Metastatic Breast Carcinoma in the Ovary (tissue), 3 donors: ENCODE results near the genes CKAP2L, IL1B and IL36G.

- PRO-cap, 3 experiments: no peak in any of the 3 experiments
Observed at GRCh38 chr2:112520138-112520565, 22.1 kb upstream of the POLR1B start.

DNA sequence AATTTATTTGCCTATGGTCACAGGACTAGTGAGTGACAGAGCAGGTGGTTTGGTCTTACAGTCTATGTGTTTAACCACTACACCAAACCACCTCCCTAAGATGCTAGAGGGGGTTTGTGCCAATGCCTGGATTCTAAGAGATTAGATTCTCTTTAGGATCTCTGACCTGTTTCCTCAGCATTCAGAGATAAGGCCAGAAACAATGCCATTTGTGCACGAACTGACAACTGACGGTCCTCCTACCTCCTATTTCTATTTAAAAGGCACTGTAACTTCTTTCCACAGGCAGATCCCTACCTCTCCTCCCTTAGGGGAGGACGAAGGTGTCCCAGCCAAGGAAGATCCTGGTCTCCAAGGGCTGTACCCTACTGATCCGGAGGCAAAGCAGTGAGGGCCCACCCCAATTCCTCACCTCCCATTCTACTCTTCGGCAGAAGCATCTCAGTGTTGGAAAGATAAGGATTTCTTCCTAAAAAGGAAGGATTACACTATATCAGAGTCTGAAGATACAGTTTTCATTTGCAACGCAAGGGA is 2.1 kb upstream of the SLC20A1 start:
- PRO-cap, 3 experiments: no peak in any of the 3 experiments

DNA sequence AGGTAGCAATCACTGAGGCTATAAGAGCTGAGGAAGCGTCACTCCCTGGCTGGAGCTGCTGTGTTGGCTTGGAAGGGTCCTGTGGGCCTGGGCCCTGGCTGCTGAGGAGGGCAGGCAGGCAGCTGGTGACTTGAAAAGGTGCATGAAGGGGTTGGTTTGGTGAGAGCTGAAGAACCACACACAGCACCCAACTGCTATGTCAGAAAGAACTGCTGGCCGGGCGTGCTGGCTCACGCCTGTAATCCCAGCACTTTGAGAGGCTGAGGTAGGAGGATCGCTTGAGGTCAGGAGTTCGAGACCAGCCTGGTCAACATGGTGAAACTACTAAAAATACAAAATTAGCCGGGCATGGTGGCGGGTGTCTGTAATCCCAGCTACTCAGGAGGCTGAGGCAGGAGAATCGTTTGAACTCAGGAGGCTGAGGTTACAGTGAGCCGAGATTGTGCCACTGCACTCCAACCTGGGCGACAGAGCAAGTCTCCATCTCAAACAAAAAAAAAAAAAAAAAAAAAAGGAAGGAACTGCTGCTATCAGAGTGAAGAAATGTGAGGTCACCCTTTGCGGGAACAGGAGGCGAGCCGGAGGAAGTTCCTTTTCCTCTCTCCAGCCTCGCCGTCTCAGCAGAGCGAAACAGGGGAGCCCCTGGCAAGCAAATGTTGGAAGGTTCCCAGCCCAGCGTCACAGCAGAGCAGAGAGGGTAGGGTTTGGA is 28.2 kb downstream of the SLC20A1 start:
- PRO-cap, 3 experiments: no peak in any of the 3 experiments

DNA sequence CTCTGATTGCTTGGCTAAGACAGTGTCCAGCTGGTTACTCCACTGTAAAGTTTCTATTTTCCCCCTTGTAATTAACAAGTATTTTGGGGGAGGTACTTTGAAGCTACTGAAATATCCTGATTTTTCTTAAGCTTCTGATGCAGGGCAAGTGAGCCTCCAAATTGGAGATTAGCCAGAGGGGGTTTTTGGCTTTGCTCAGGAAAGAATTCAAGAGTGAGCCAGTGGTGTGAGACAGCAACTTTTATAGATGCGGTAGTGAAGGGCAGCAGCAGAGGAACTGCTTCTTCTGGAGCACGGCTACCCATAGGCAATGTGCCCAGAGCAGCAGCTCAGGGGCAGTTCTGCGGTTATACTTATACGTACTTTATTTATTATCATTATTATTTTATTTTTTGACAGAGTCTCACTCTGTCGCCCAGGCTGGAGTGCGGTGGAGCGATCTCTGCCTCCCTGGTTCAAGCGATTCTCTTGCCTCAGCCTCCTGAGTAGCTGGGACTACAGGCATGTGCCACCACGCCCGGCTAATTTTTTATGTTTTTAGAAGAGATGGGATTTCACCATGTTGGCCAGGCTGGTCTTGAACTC is 19.8 kb upstream of the NT5DC4 start:
- PRO-cap, 3 experiments: no peak in any of the 3 experiments

DNA sequence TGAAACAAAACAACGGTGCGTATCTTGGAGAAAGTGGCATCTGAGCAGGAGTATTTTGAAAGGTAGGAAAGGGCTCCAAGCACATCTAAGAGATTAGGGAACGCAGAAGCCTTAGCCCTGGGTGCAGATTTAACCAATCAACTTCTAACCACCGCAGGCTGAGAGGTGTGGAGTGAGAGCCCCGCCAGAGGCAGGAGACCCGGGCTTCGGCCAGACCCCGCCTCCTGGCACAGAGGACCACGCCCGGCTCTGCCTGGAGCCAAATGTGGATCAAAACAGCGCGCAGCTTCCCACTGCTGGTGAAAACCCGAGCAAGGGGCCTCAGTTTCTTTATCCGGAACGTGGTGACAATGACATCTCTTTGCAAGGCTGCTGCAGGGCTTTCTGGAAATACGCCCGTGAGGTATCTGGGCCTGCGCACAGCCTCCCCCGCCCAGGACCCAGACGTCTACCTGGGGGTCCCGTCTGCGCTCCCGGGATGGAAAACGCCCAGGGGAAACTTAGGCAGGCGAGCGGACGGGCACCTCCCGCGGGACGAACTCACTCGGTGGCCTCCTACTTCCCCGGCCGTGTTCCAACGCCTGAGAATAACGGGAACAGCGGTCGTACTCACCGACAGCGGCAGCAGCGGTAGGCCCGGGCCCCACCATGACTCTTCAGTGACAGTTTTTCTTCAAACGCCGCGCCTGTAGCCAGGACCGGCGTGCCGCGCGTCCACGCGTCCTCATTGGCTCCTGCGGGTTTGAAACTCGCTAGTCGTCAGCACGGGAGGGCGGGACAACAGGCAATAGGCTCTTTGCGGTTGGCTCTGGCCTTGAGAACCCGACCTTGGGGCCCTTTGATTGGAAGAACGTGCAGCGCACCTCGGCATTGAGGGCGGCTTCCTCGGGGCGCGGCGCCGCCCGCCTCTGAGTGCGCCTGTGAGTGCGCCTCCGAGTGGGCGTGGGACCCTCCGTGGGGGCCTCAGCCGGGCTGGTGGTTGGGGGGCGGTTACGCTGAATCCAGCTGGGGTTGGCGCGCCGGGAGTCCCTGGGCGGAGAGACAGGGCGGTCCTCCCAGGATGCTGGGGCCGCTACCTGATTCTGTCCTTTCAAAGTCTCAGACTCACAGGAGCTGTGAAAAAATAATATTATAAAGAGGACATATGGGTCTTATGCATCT is at the start of gene CKAP2L:
Gene CKAP2L (minus strand): TSS at position 661 of the 1,161 bp plus-strand sequence.
- PRO-cap, 3 experiments: peak in 3 of 3 experiments; most common plus-strand start position 870 of the sequence (in 3); most common minus-strand start position 661 of the sequence (in 3)

DNA sequence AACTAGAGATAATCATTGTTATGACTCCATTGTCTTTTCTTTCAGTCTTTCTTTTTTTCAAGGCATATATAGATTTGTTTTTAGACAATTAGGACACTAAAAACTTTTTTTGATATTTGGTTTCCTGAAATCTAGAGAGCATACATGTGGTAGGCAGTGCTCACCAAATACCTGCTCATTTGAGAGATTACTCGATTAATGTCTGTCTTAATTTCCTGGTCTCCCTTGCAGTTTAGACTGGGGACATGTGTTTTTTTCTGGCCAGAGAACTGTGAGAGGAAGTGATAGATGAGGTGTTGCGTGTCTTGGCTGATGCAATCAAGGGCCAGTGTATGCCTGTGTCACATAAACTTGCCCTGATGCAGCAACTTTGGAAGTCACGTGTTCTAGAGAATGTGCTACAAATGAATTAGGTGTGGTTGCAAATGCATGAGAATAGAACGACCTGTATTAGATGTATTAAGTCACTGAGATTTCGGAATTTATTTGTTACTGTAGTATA is 9.8 kb upstream of the IL1A start:
- PRO-cap, 3 experiments: no peak in any of the 3 experiments

- PRO-cap, 3 experiments: no peak in any of the 3 experiments
Observed at GRCh38 chr2:112811745-112812468, 24.7 kb downstream of the IL1B start.

DNA sequence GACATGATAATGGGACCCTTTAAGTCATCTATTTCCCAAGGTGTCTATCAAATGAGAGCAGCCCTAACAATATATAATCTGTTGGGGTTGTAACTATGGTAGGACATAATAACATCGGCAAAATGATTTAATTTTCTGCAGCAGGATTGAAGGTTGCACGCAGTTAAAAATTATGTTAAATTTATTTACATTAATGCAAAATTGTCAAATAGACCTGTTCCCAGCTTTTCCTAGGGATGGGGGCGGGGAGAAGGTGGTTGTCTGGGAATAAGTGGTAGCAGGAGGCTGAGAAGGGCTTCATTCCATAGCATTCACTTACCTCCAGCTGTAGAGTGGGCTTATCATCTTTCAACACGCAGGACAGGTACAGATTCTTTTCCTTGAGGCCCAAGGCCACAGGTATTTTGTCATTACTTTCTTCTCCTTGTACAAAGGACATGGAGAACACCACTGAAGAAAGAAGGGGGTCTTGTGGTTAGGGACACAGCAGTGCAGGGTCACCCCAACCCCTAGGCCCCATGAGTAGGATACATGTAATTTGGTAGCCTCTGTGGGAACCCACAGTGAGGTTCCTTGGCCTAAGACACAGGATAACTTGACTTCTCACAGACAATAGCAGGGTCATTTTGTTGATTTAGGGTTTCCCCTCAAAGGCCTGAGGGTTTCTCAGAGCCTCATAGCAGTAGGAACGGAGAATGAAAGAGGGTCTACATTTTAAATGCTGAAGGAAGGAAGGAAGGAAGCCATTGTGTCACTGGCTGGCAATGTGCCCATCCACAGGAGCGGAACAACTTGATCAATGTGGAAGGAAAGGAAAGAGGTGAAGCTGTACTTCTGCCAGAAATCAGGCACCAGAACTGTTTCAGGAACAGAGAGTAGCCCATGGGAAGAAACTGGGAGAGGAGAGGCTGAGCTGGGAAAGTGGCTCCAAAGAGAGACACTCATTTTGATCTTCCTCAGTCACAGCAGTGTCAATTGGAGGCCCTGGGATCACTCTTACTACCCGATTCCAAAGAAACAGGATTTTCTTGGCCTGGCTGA is 5.3 kb downstream of the IL1B start:
- PRO-cap, 3 experiments: no peak in any of the 3 experiments

GRCh38 chr2:112836238-112837196 is at the start of gene IL1B:
Gene IL1B, minus strand, starts transcription at chr2:112836779.
- PRO-cap, 3 experiments: no peak in any of the 3 experiments

- PRO-cap, 3 experiments: no peak in any of the 3 experiments
Observed at GRCh38 chr2:112863995-112864503, 27.5 kb upstream of the IL1B start.

GRCh38 chr2:112977684-112978161 is at the start of gene IL36G:
Gene IL36G, plus strand, starts transcription at chr2:112978006.
- PRO-cap, 3 experiments: no peak in any of the 3 experiments

DNA sequence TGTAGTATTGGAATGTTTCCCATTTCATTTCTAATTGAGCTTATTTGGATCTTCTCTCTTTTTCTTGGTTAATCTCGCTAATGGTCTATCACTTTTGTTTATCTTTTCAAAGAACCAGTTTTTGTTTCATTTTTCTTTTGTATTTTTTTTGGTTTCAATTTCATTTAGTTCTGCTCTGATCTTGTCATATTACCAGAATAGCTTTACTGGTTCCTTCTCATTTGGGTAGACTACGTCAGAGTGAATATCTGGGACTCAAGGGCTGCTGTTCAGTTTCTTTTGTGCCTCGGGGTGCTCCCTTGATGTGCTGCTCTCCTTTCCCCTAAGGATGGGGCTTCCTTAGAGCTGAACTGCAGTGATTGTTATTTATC is 29.4 kb upstream of the IL1RN start:
- PRO-cap, 3 experiments: no peak in any of the 3 experiments

DNA sequence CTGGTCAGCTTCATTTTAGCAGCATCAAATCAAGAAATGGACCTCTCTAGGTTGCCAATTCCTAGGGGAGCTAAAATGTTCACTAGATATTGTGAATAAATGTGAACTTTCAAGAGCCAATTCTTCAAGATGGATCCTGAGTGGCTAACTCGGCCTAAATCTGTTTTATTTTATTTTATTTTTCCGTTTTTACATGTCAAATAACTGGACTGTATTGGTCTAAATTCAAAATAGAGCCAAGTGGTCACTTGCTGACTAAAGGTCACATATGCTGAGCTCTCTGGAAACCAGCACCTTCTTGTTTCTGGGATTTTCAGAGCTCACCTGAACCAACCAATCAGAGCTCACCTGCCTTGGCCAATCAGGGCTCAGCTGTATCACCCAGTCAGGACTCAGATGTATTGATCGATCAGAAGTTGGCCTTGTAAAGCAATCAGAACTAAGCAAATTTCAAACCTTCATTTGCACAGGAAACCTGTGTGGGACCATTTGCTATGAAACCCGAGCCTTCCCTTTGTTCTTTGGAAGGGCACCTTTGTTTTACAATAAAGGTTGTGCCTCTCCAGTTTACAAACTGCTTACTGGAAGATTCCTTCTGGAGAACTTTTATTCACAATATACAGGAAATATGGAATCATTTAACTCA is 17.5 kb upstream of the PSD4 start:
- PRO-cap, 3 experiments: peak in 1 of 3 experiments; most common plus-strand start position 412 of the sequence (in 1); most common minus-strand start position 270 of the sequence (in 1)

DNA sequence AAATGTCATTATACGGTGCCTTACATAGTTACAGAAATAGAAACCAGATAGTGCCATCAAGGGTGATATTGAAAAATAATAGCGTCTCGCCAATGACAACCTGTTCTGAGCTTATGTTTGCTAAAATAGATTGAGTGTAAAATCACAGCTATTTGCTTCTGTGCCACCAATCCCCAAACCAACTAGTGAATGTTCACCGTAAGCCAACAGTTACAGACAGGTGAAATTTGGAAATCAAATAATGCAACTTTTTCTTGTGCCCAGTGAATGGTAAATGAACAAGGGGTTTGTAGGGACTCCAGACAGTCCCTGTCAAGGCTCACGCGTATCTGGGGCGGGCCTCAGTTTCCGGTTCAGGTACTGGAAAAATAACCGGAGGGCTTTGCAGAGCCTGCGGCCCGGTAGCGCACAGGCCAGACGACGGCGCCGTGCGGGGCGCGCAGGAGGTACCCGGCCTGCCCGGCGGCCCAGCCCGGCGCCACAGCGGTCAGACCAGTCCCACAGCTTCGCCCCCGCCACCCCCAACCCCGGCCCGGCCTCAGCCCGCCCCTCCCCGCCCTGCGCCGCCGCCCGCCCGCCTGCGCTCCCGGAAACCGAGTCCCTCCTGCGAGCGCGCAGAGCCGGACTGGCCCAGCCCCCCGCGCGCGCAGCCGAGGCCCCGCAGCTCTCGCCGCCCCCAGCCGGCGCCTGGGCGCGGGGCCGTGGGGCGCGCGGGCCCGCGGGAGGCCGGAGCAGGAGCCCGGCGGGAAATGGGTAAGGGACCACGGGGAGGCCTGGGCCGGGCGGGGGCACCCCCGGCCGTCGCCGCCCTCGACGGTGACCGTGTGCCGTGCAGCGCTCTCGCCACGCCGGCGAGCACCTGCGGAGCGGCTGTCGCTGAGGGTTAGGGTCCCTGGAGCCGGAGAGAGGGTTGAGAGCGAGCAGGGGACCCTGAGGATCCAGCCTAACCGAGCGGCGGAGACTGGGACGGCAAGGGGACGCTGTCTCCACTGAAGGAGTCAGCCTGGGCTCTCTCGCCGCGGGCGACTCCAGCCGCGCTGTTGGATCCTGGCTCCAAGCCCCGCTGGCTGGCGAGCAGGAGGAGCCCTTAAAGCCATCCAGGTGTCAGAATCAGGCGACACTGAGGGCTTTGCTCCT is 16.6 kb upstream of the PSD4 start:
- PRO-cap, 3 experiments: peak in 3 of 3 experiments; most common plus-strand start position 416 of the sequence (in 2); most common minus-strand start position 1,062 of the sequence (in 3)

GRCh38 chr2:113175653-113176933 is 2.3 kb downstream of the PSD4 start:
- PRO-cap, 3 experiments: peak in 1 of 3 experiments; most common minus-strand start chr2:113176804 (in 1)

DNA sequence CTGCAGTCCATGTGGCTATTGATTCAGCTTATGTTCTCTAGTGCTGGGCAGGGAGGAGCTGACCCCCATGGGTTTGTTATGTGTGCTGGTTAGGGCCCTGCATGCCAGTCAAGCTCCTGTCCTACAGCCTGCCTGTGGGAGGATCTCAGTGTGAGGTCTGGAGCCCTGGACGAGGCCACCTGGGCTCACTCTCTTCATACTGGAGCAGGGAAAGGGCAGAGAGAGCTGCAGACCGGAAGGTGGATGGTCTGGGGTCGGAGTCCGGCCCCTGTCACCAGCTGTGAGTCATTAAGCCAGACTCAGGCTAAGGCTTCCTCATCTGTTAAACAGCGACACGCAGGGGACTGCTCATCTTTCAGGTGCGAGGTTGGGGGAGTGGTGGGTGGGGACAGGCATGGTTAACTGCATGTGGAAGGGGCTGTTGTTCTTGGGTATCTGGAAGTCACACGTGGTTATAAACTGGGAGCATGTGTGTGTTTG is 6.6 kb downstream of the PSD4 start:
- PRO-cap, 3 experiments: no peak in any of the 3 experiments

DNA sequence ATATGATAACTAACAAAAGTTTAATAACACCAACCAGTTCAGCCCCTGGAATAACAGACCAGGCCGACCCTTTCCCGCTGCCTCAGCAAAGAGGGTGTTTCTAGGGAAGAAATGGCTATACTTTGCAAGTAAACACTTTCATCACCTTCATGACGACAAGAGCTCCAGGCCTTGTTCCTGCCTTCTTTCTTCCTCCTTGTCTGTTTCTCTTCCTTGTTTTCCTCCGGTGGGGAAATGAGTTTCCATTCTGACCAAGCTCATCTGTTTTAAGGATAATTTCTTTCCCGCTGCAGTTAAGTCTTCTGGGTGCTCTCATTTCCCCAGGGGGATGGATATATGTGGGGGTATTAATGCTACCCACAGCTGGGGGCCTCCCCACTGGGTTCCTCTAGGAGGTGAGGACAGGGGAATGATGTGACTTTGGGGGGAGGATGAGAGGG is 38.0 kb downstream of the PSD4 start:
- PRO-cap, 3 experiments: peak in 1 of 3 experiments; most common plus-strand start position 150 of the sequence (in 1); most common minus-strand start position 202 of the sequence (in 1)

GRCh38 chr2:113438204-113438771 is 797 bp downstream of the ZNG1B start:
- PRO-cap, 3 experiments: no peak in any of the 3 experiments

GRCh38 chr2:113503385-113503828 is 4.9 kb downstream of the FOXD4L1 start:
- PRO-cap, 3 experiments: no peak in any of the 3 experiments

- PRO-cap, 3 experiments: peak in 3 of 3 experiments; most common plus-strand start chr2:113541471 (in 3)
Observed at GRCh38 chr2:113541032-113541701, 42.7 kb downstream of the FOXD4L1 start.